Umbilical cord (tissue), 2 donors: ENCODE results near the genes RNF146 and C6orf58.

- RAMPAGE, long total RNA = no peak
Measured at GRCh38 chr6:124963895-124964621, 1.8 kb downstream of the RNF217 start.

DNA sequence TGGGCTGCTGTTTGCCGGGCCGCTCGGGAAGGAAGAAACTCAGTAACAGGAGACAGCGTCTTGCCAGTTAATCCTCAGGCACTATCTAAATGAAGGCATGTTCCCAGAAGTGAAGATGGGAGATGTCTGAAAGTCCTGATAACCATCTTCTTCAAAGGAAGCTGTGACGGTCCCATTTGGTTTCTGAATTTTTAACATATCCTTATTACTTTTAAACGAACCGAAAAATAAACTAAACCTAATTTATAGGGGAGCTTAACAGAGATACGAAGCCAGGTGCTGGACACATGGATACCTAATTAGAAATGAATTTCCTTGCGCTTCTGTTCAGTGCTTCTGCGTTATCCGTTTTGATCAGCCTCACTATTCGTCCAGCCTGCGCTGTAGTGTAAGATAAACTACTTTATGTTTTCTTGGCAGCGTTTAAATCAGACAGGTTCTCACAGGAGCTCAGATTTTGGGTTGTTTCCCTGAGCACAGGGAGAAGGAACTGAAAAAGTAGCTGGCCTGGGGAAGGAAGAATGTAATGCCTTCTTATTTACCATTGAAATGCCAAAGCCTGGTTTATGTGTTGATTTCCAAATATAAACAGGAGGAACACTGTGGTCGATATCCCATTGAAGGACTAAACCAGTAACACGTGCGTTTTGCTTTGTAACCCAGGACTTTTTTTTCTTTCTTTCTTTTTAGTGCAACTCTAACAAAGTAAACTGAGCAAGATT, 215.0 kb upstream of the HEY2 start:
- RAMPAGE, long total RNA = no peak

GRCh38 chr6:125751060-125751633, 1.7 kb downstream of the HEY2 start:
- RAMPAGE, long total RNA = no peak

DNA sequence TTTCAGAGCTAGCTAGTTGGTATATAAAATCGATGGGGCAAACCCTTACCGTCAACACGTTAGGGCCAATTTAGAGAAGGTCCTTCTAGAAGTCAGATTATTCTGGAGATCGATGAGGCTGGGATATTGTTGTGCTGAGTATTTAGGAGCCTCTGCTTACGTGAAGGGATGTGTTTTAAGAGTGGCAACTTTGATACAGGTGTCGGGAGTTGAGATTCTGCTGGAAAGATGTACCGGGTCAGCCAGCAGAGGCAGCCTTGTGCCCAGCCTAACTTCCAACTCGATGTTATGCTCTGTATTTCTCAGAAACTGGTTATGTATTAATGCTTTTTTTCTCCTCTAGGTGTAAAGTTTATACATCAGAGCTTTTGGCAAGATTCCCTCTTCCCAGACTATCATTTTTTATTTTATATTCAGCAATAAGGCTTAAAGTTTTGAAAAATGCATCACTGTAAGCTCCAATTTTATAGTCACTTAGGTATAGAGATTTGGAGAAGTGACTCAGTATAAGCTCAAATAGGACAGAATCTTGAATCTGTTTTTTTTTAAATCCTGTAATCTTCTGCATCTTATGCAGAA, 860 bp downstream of the NCOA7 start:
- RAMPAGE, long total RNA = no peak

DNA sequence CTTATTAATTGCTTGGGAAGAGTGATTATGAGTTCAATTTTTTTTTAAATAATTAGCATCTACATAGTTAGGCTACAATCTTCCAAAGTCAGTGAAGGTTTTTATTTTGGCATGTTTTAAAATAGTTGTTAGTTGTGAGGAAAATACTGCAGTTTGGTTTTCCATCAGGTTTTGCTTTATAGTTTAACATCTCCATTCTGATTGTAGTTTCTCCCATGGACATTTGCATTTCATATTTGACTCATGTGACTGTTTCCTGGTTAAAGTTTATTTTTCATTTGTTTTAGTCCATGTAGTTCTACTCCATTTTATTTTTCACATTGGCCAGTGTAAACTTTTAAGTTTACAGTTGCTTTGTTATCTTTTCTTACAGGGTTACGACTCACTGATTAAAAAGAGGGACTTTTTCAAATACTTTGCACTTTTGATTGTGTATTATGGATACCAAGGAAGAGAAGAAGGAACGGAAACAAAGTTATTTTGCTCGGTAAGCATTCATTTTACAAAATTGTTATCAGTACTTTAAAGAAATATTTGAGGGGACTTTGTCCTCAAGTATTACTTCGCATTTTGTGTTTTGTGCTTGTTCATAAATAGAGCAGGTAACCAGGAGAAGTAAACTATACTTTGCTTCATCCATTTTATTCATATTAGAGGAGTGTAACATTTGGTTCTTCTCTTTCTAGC, 24.3 kb downstream of the NCOA7 start:
- RAMPAGE, long total RNA = no peak

DNA sequence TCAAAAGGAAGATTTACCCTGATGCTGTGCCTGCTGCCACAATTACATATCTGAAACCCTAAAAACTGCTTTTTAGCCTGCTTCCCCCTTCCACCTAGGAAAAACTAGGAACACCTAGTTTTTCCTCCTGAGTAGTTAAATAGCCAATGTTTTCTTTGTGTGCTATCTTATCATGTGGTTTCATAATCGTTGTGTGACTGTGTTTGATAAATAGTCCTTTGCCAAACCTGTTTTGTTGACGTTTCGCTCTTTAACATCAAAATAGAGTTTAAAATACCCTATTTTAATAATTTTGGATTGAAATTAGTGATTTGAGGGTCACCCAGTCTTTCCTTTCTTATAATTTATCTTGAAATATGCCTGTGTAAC, 28.2 kb downstream of the NCOA7 start:
- RAMPAGE, long total RNA = no peak

GRCh38 chr6:125899544-125900418, 56.8 kb upstream of the HINT3 start:
- RAMPAGE, long total RNA = no peak

DNA sequence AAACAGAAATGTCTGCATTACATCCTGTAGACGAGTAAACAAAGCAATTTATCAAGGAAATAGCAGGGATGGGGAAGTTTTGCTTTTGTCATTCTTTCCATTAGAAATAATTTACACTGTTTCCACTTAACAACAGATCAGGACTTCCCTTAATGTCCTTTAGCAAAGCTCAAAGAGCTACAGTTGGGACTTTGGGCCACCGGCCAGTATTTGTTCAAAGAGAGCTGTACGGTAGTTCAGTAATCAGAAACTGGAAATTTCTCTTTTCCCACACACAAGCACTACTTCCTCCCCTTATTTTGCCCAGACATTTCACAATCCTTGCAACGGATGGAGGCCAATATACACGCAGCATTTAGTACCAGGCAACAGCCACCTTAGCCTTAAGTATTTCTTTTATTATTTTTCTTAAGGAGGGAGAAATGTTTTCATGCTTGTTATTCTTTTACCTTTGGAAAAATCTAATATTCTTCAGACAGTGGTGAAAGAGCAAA, 12.1 kb upstream of the HINT3 start:
- RAMPAGE, long total RNA = no peak

GRCh38 chr6:126050985-126051740, 64.8 kb downstream of the TRMT11 start:
- RAMPAGE, long total RNA = no peak

GRCh38 chr6:127120205-127121119, 2.0 kb downstream of the RSPO3 start:
- RAMPAGE, long total RNA = no peak

GRCh38 chr6:127266143-127267005, at the start of gene RNF146:
Gene RNF146 (plus strand): TSS chr6:127266864.
- RAMPAGE, long total RNA = no peak

DNA sequence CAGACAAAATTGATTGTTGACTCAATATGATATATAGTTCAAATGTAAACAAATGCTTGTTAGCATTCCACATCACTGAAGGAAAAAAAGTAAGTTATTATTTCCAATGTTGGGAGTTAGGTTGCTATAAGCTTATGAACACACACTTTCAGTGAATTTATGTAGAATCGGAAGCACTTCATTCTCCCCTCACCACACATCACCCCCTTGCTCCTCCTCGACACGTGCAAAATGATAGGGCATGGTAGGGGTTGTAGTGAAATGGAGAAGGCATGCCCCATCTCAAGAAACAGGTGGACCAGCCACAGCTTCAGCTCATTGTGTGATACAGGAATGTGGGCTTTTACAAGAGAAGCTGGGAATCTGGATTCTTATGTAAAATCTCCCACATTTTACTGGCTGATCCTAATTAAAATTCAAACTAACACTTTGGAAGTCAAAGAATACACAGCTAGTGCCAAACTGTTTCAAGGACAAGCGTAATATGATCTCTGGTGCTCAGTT, 24.1 kb upstream of the KIAA0408 start:
- RAMPAGE, long total RNA = no peak

- RAMPAGE, long total RNA = no peak
Measured at GRCh38 chr6:127577041-127577561, at the start of gene C6orf58. Gene C6orf58 (plus strand): TSS chr6:127577174.

- RAMPAGE, long total RNA = no peak
Measured at GRCh38 chr6:128075182-128075957, 174.5 kb upstream of the THEMIS start.

- RAMPAGE, long total RNA = no peak
Measured at GRCh38 chr6:128139409-128140253, 238.8 kb upstream of the THEMIS start.

DNA sequence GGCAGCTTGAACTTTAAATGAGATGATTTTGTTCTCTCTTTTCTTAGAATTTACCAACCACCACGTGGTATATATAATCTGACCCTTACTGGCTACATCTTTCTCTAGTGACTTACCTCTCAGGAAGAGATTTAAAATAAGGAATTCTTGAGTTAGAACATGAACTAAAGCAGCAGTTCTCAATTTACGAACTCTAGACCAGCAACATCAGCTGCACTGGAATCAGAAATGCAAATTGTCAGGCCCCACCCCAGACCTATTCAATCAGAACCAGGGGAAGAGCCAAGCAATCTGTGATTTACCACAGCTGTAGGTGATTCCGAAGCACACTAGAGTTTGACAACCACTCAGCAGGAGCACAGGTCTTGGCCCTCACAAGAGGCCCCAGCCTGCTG, 279.3 kb downstream of the PTPRK start:
- RAMPAGE, long total RNA = no peak

- RAMPAGE, long total RNA = no peak
Measured at GRCh38 chr6:128302914-128303547, 217.4 kb downstream of the PTPRK start.

DNA sequence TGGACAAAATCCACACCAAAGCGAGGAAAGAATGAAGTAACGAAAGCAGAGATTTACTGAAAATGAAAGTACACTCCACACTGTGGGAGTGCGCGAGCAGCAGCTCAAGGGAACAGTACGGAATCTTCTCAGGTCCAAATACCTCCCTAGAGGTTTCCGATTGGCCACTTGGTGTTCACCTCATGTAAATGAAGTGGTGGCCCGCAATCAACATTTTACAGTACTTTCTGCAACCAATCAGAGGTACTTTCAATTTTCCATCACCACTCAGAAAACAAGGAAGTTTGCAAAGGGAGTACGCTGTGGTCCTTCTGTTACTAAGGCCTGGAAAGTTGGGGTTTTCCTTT, 122.4 kb downstream of the PTPRK start:
- RAMPAGE, long total RNA = no peak

DNA sequence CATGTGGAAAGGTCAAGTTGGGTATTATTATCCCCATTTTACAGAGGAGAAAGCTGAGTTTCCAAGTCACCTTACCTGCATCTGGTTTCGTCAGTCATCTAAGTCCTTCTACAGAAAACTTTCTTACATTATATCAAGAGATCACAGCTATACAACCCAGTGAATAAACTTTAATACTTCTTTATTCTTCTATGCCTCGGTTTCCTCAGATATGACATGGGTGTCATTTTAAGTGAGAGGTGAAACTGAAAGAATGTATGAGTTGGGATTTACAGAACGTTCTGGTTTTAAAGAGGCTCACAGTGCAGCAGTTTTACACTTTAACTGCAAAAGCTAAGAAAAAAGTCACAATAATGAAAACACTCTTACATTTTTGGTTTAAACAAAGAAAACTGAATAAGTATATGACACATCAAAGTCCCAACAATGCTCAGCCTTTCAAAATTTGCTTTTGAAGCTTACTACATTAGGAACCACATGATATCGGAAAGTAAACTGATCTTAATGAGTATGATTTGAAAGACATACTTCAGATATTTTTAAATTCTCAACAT, 3.0 kb downstream of the PTPRK start:
- RAMPAGE, long total RNA = no peak

DNA sequence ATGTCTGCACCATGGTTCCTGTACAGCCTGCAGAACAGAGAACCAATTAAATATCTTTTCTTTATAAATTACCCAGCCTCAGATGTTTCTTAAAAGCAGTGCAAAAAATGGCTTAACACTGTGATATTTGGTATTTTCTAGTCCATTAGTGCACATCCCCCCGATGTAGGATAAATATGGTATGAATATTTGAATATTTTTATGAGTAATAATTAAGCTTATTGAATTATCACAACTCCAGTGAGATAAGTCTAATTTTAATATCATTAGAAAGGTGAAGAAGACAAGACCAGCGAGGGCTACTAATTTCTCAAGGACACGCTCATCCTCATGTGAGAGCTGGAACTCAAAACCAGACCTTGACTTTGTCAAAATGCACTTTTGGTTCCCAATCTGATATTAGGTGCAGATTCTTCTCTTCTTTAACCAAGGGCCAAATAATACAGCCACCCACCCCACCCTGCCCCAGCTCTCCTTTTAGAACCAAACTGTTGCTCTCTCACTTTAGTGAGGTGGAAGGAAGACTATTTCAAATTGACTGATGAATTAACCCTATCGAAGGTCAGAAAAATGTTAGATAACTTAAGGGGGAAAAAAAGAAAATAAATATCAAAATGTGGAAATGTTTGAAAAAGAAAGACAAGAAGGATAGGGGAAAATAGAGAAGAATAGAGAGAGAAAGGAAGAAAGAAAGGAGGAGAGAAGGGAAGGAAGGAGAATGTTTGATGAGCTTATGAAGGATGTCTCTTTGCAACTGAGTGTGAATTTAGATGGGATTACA, 66.1 kb downstream of the LAMA2 start:
- RAMPAGE, long total RNA = no peak